HEK293 (cell line): ENCODE measurements around a stretch of chr7.

DNA sequence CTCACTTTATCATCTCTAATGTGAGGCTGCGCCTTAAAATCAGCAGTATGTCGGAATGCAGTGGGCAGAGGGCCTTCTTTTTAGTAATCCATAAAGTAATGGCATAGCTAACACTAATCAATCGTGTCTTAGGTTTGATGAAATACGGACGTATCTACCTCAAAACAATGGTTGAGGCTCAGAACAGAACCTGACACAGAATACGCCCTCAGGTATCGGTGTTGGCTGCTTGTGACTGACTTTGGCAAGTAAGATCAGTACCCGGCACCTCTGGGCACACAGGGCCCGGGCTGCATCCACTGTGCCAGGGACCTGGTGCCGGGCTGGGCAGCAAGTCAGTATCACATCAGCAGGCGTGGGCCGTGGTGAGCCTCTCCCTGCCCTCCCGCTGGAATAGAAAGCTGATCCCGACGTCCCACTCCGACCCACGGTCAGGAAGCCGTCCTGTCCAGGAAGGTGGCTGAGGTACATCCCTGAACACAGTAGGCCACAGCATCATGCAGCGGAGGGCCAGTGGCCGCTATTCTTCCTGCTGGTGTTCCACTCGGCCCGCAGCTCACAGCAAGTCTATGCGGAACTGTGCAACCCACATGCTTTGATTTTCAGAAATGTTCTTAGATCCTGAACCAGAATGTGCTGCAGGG, 937 bp upstream of the GPR146 start:
- PRO-cap: no peak
- RRBS, 2 experiments: no CpG with 5 or more reads among the region's 23 CpGs

DNA sequence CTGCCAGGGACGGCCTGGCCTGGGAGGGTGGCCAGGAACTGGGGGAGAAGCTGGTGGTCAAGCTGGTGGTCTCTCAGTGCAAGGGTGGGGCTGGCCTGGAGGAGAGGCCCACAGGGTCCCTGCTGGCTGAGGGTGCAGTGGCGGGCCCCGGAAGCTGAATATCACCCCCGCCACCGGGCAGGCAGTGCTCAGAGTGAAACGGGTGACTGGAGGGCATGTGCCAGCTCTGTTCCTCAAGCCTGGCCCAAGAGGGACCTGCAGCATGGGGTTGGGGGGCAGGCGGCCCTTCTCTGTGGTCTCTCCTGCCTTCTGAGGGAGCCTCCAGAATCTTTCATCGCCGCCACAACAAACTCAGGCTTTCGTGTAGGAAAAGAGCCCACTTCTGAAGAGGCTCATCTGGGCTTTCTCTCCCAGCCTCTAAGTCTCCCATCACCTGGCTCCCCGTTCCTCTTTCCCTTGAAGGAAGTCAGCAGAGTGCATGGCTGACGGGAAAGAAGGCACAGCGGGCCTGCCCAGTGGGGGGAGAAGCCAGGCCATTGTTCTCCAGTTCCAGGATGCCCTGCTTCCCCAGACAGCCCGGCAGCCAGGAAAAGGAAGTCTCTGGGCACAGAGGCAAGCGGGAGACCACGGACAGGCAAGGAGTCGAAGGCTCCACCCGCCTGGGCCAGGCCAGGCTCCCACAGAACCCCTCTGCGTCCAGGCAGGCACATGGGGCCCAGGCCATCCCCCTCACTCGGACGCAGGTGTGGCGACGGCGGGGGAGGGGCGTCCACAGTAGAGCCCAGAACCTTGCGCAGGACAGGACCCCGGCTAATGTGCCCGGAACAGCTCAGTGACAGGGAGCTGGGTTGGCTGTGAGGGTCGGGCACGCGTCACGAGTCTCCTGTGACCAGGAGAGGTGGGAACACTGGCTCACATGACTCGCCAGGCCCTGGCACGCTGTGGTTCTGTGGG, 8.5 kb downstream of the GPR146 start:
- PRO-cap: no peak
- RRBS, 2 experiments: no CpG with 5 or more reads among the region's 34 CpGs

DNA sequence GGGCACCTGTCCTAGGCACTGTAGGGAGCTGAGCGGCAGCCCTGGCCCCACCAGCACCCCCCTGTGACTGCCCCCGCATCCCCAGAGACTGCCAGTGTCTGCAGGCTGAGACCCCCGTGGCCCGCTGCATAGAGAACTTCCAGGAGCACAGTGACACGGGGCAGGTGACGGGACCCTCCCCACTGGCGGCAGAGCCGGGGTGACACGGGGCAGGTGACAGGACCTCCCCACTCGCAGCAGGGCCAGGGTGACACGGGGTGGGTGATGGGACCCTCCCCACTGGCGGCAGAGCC, 2.3 kb downstream of the GPER1 start:
- PRO-cap: no peak
- RRBS, 2 experiments: no CpG with 5 or more reads among the region's 12 CpGs

DNA sequence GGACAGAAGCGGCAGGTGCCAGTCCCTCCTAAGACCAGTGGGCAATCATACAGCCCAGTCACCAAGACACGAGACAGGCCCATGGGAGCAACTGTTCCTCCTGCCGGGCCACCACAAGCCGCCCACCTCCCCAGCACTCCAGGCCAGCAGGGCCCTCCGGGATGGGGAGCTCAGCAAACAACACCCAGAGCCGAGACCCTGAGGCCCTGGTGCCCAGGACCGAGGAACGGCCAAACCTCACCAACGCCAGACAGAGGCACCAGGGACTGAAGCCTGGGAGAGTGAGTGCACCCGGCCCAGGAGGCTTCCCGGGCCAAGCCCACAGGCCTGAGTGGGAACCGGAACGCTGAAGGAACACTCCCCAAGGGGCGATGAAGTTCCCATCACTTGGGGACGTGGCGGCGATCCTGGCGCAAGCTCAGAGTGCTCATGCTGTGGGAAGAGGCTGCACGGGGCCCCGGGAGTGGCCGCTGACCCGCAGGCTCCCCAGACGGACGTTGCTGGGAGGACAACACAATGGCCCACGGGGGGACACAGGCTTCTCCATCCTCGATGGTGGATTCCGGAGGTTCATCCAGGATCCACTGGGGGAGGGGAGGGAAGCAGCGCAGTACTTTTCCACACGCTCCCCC, 15.0 kb downstream of the C7orf50 start:
- PRO-cap: no peak
- RRBS, 2 experiments: 79 to 80% methylated on average over 6 to 11 of the region's 29 CpGs

GRCh38 chr7:1224093-1224815, 8.4 kb upstream of the UNCX start:
- PRO-cap: no peak
- RRBS, 2 experiments: 85 to 97% methylated on average over 12 to 13 of the region's 71 CpGs

DNA sequence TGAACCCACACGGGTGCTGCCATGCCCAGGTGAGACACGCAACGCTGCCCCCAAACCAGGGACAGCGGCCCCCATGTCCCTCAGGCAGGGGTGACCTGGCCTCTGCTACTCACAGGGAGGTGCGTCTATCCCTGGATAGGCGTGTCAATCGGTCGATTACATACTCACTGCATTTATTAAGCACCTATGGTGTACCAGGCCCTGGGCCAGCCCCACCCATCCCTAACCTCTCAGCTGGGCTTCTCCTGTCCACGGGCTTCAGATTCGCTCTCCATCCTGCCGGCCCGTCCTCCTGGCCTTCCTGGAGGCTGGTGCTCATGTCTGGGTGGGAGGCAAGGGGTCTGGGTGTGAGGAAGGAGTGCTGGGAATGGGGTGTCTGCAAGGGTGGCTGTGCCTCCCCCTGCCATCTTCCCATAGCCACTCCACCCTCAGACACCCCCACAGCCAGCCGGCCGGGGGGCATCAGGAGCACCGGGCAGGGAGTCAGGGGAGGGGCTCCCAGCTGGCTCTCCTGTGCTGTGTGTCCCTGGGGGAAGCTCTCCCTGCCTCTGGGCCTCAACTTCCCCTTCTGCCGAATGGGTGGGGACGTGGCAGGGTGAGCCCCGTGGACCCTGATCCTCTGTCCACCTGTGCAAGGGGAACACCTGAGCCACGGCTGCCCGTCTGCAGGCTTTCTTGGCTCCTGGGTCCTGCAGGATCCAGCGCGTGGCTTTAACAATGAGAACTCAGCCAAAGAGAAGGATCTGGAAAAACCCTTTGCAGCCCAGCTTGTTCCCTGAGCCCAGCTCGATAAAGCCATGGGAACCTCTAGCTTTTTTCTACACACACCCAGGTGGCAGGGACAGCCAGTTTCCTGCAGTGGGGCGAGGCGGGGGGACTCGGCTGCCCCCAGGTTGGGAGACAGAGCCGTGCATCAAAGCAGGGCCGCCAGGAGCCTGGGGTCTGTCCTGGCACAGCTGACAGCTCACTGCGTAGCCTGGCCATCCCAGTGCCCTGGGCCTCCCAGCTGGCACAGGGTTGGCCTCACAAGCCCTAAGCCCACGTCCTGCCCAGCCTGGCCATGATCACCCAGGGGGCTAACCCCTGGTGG, 18.6 kb downstream of the MICALL2 start:
- PRO-cap: no peak
- RRBS, 2 experiments: no CpG with 5 or more reads among the region's 30 CpGs

GRCh38 chr7:1489373-1489952, 14.7 kb downstream of the INTS1 start:
- PRO-cap: no peak
- RRBS, 2 experiments: 88 to 96% methylated on average over 7 of the region's 27 CpGs

GRCh38 chr7:1536629-1537820, 6.5 kb downstream of the MAFK start:
- PRO-cap: bidirectional peak, plus-strand start at chr7:1537447, minus-strand start at chr7:1537348
- RRBS, 2 experiments: 2 to 6% methylated on average over 13 to 14 of the region's 67 CpGs

DNA sequence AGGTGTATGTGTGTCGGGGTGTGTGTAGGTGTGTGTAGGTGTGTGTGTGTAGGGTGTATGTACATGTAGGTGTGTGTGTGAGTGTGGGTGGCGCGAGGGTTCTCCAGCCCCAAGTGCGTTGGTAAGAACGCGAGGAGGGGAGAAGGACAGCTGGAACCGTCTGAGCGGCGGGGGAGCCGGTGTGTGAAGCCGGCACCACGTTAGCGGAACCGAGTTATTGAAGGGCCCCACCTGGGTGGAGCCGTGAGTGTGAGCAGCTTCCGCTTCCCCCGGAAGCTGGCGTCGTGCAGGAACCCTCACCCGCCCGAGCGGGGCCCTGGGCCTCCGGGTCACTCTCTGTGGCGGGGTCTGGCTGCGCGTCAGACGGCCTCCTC, 49.5 kb upstream of the PSMG3 start:
- PRO-cap: no peak
- RRBS, 2 experiments: 80 to 89% methylated on average over 13 to 16 of the region's 27 CpGs

DNA sequence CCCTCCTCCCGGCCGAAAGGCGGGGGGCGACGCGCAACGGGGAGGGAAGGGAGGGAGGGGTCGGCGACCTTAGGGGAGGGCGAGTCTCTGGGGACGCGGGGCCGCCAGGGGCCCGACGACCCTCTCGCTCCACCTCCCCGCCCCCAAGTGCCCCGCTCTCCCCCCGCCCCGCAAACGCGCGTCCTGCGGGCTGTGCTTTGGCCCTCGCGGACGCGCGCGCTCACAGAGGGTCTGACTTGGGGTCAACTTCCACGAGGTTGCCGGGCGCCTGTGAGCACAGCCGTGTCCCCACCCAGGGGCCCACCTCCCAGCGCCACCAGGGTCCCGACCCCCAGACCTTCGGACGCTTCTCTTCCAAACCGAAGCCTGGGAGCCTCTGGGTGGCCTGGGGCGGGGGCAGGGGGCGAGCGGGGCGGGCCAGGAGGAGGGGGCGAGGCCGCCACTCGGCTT, 4.9 kb upstream of the ELFN1 start:
- PRO-cap: no peak
- RRBS, 2 experiments: no CpG with 5 or more reads among the region's 46 CpGs

- PRO-cap: no peak
- RRBS, 2 experiments: no CpG with 5 or more reads among the region's 19 CpGs
These were observed 24.9 kb downstream of the ELFN1 start for GRCh38 chr7:1695009-1695346.

- PRO-cap: no peak
- RRBS, 2 experiments: 93 to 94% methylated on average over 3 to 8 of the region's 26 CpGs
These were observed 172.2 kb downstream of the ELFN1 start for GRCh38 chr7:1842176-1842783.

- PRO-cap: no peak
- RRBS, 2 experiments: 88 to 90% methylated on average over 3 of the region's 41 CpGs
These were observed 173.1 kb downstream of the ELFN1 start for GRCh38 chr7:1842838-1843957.

DNA sequence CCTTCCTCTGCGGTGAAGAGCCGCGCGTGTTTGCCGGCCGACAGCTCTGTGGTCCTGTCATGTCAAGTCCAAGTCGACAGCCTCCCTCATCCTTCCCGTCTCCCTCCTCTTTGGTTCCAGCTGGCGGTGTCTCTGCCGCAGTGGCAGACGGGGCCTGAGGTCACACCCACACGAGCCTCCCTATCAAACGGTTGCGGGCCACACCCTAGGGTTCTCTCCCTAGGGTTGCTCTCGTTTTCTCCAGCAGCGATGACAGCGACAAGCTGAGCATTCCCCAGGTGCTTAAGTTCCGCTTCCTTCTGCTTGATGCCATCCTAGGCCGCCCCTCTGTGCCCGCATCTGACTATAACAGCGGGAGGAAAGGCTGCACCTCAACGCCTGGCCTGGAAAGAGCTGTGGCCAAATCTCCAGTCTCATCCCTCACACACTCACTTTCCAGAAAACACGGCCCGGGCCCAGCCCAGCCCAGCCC, 185.0 kb downstream of the ELFN1 start:
- PRO-cap: no peak
- RRBS, 2 experiments: no CpG with 5 or more reads among the region's 24 CpGs

- PRO-cap: no peak
- RRBS, 2 experiments: no CpG with 5 or more reads among the region's 15 CpGs
These were observed 273.8 kb downstream of the ELFN1 start for GRCh38 chr7:1943852-1944330.

GRCh38 chr7:2014433-2014816, 218.3 kb downstream of the MAD1L1 start:
- PRO-cap: no peak
- RRBS, 2 experiments: 90 to 96% methylated on average over 4 to 5 of the region's 26 CpGs

- PRO-cap: no peak
- RRBS, 2 experiments: no CpG with 5 or more reads among the region's 10 CpGs
These were observed 146.6 kb downstream of the MAD1L1 start for GRCh38 chr7:2086209-2086561.

GRCh38 chr7:2112543-2113135, 120.1 kb downstream of the MAD1L1 start:
- PRO-cap: no peak
- RRBS, 2 experiments: no CpG with 5 or more reads among the region's 19 CpGs

DNA sequence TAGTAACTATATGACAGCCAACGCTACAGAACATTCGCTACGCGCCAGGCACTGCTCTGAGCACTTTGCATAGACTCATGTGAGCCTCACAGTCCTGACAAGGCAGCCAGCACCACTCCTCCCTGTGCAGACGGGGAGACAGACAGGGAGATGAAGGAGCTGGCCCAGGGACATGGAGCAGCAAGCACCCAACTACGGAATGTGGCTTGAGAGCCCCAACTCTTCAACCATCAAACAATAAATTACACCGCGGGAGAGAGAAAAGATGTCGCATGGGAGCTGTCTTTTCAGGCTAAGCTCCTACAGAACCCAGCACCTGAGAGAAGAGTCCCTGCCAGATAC, 18.7 kb downstream of the MAD1L1 start:
- PRO-cap: no peak
- RRBS, 2 experiments: no CpG with 5 or more reads among the region's 9 CpGs

DNA sequence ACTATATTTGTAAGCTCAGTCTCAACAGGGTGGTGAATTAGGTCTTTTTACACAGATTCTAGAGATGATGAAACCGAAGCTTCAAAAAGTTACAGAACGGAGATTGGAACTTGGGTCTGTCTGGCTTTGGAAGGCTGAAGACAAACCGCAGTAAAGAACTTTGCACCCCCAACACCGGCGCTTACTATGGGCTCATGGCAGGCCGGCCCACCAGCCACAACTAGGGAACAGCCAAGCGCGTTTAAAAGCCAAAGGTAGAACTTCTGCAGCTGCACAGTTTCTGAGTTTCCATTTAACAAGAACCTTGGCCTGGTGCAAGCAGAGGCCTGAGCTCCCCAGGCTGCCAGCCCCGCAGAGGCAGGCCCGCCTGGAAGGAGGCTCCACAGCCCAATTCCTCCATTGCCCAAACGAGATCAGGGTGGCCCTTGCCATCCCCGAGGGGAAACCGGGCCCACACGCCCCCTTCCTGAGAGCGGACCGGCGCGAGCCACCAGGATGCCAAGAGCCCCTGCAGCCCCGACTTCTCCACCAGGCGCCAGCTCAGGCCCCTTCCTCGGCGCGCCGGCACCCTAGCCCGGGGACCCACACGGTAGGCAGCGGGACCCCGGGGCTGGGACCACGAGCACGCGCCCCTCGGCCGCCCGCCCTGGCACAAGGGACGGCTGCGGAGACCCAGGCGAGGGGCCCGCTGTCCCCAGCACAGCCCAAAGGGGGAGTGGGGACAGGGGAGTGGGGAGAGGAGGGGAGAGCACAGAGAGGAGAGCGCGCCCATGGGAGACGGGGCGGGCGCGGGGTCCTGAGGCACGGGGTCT, 598 bp downstream of the MAD1L1 start:
- PRO-cap: unidirectional peak, plus-strand start at position 408 of the sequence
- RRBS, 2 experiments: 2% methylated on average over 8 of the region's 45 CpGs